Temporal lobe (tissue), 2 donors: ENCODE measurements around the gene SRRM4.

GRCh38 chr12:118980113-118980951 lies 1.0 kb upstream of the SRRM4 start:
- RAMPAGE, long total RNA: no peak

DNA sequence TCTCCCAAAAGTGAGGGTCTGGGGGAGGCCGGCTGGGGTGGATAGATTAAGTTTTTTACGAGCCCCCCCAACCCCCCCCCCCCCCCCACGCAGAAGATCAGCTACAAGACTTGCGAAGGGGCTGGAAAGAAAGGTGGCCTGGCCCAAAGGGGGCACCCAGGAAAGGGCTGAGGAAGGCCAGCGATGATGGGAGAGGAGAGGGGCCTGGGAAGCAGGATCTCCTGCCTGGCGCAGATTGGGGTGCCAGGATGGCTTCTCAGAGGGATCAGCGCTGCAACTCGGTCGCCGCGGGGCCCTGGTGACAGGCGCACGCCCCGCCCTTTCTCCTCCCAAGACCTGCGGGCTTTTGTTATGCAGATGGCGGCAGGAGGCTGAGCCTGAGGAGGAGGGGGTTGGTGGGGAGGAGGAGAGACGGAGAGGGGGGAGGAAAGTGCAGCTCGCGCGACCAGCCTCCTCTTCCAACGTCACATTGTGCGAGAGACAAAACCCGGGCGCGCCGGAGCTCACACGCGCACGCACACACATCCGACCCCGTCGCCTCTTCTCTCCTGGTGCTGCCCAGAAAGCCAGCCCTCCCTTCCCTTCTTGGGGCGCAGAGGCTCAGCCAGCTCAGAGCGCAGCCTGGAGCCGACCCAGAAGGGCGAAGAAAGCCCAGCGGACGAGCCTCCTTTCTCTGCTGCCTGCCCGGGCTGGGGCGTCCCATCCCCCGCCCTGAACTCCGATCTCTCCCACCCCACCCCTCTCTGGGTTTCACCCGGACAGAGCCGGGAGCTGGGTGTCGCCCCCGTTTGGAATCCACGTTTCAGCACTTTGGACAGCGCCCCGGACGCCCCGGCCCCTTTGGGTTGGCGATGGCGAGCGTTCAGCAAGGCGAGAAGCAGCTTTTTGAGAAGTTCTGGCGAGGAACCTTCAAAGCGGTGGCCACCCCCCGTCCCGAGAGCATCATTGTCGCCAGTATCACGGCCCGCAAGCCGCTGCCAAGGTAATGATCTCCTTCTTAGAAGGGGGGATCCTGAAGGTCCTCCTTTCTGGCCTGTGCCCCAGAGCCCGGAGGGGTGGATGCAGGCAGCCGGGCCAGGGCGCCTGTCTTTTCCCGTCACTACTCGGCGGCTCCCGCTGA lies at the start of gene SRRM4:
TSS of gene SRRM4 (plus strand) at position 510 of the 1,120 bp plus-strand sequence.
- RAMPAGE, long total RNA: no peak

- RAMPAGE, long total RNA: no peak
Measured at GRCh38 chr12:119156309-119157025, 22.3 kb upstream of the HSPB8 start.

DNA sequence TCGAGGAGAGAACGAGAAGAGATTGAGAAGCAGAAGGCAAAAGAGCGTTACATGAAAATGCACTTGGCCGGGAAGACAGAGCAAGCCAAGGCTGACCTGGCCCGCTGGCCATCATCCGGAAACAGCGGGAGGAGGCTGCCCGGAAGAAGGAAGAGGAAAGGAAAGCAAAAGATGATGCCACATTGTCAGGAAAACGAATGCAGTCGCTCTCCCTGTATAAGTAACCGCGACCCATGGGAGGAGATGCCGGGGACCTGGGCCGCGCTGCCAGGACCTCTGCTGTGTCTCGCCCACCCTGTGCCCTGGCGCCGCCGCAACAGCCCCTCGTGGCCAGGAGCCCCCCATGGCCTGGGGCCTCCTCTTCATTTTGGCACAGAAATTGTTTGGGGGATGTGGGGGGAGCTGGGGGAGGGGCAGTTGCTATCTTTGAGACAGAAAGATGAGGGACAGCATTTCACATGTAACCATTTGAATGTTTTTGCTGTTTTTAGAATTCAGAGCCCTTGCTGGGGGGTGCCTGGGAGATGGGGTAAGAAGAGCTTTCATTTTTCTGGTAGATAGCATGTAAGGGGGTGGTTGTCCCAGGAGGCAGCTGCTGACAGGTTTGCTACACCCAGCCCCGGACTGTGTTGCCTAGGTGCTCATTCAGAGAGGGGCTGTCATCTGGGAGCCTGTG lies 16.6 kb downstream of the HSPB8 start:
- RAMPAGE, long total RNA: no peak

DNA sequence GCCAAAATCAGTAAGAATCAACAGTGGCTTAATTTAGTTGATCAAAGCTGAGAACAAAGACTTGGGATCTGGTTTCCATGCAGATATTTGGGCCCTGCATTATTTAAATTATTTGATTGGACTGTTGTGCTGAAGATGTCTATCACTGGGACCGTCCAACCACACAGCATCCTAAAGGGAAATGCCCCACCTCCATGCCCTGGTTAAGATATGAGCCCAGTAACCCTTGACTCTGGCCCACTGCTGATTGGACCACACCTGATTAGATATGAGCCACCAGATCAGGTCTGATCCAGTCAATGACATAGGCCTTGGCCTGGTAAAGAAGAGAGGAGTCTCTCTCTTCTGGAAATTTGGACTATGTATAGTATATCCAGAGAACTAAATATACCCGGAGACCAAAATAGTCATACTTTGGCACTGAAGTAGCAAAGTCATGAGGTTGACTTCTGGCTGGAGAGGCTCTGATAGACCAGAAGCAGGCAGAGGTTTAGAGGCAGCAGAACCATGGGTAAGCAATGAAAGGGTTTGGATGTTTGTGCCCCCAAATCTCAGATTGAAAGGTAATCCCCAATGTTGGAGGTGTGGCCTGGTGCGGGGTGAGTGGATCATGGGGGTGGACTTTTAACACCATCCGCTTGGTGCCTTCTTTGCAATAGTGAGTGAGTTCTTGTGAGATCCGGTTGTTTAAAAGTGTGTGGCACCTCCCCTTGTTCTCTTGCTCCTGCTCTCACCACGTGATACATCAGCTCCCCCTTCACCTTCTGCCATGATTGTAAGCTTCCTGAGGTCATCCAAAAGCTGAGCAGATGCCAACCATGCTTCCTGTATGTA lies 68.4 kb downstream of the HSPB8 start:
- RAMPAGE, long total RNA: no peak

DNA sequence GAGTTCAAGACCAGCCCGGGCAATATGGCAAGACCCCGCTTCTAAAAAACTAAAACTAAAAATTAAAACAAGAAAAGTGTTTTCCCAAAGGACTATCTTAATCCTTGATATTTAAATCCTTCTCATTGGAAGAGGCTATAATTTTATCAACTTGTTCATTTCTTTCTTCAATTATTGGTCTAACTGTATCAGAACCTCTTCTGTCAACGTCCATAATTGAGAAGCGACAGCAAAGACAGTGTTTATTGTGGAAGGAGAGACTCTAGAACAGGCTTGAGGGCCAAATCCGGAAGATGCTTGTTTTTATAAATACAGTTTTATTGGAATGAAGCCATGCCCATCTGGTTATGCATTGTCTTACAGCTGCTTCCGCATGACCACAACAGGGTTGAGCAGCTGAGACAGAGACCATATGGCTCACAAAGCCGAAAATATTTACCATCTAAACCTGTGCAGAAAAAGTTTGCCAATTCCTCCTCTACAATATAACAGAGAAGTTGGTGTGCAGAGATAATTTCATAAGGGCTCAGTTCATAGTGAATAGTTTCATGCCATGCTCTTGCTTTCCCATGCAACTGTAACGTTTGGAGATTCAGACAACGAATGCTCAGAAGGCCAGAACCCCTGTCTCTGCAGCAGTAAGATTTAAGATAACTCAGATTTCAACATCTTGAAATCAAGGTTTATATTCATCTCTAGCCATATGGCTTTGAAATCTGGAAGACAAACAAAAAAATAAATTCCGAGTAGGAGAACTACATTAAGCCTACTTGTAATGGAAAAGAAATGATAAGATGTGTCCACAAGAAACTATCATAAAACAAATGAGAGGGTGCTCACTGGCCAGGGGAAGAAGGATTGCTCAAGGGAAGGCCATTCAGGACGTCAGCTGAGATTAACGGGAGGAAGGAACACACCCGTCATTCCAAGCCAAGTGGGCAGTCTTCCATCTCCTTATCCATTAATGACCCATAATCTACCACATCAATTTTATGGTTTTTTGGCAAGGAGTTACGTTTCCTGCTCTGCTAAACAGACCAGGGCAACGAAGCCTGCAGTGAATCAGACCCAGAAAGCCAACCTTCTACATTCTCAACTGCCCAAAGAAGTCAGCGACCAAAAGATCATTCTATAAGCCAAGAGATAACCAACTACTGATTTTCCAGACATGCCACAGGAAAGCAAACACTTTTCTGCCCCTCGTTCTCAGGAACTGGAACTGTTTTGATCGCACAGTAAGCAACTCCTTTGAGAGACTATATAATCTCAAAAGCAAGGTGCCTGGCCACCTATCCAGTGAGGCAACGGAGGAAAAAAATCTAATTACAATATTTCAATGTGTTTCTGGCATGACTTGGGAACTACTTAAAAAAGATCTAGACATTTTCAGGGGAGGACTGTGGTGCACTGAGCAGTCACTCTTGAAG lies 24.8 kb downstream of the PRKAB1 start:
- RAMPAGE, long total RNA: no peak

- RAMPAGE, long total RNA: no peak
Measured at GRCh38 chr12:119776428-119776936, 100.6 kb downstream of the CIT start.

GRCh38 chr12:119989939-119990372 lies 920 bp downstream of the BICDL1 start:
- RAMPAGE, long total RNA: no peak

DNA sequence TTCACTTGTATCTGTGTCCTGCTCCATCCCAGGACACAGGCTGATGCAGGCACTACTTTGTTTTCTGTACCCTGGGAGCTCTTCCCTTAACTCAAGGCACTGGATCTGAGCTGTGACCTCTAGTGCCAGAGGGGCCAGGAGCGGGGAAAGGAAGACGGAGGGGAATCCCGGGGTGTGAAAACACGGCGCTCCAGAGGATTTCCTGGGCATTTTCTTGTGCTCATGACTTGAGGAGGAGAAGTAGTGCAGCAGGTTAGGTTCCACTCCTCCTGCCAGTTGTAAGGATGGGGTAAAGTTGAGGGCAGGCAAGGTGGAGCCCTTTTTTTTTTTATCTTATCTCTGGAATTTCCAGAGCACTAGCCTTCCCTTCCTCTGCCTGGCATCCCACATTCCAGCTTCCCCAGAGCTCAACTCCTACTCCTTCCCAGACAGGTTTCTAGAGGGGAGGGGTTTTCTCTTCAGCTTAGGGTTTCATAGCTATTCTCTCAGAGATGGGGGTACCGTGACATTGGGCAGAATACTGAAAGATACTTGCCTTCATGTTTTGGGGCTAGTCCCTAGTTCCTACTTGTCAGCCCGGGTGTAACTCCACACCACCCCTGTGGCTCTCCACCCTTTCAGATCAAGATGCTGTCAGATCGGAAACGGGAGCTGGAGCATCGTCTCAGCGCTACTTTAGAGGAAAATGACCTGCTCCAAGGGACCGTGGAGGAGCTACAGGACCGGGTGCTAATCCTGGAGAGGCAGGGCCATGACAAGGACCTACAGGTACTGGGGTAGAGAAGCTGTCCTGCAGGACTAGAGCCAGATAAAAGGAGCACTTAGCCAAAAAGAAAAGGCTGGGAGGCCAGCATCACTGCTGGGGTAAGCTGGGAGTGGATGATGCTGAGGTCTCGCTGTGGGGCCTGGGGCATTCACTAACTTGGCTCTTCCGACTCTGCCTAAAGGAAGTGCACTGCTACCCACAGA lies 52.2 kb downstream of the RAB35 start:
- RAMPAGE, long total RNA: no peak

DNA sequence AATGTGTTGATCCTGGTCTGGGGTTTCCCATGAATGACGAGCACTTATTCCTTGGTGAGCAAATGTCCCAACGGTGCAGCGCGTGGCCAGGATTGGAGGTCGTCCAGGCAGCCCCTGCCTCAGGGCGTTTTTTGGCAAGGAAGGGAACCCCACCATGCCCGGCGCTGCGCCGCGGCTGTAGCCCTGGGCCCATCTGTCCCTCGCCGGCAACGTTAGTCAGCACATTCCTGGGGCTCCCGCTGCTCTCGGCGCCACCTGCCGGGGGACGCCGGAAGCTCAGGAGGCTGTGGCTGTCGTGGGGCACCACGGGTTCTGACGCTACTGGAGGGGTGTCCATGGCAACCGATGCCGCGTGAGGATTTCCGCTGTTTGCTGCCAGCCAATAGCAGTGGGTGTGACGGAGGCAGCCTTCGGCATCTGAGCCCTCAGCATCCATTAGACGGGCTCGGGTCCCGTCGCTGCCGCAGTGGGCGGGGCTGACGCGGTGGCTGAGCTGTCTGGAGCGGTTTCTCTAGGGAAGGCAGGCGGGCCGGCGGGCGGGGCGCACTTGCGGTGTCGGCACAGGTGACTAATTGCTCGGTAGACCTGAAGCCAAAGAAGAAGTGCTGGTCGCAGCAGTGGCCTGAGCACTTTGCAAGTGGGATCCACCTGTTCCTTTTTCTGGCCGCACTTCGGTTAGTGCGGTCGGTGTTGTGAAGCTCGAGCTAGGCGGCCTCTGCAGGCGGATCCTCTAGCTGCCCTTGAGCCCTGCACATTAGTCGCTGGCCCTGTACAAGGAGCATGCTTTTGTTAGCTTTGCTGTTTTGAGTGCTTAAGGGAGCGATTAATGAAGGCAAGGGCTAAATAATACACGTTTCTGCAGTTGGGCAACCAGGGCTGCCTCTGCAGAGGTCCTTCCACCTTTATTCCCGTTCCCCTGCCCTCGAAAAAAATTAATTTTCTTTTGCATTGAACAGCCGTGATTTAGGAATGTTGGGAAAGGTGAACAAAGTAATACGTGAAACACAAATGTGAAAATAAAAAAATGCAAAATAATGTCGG lies 29.4 kb downstream of the RAB35 start:
- RAMPAGE, long total RNA: no peak

- RAMPAGE, long total RNA: no peak
Measured at GRCh38 chr12:120092723-120093720, 23.5 kb downstream of the RAB35 start.

DNA sequence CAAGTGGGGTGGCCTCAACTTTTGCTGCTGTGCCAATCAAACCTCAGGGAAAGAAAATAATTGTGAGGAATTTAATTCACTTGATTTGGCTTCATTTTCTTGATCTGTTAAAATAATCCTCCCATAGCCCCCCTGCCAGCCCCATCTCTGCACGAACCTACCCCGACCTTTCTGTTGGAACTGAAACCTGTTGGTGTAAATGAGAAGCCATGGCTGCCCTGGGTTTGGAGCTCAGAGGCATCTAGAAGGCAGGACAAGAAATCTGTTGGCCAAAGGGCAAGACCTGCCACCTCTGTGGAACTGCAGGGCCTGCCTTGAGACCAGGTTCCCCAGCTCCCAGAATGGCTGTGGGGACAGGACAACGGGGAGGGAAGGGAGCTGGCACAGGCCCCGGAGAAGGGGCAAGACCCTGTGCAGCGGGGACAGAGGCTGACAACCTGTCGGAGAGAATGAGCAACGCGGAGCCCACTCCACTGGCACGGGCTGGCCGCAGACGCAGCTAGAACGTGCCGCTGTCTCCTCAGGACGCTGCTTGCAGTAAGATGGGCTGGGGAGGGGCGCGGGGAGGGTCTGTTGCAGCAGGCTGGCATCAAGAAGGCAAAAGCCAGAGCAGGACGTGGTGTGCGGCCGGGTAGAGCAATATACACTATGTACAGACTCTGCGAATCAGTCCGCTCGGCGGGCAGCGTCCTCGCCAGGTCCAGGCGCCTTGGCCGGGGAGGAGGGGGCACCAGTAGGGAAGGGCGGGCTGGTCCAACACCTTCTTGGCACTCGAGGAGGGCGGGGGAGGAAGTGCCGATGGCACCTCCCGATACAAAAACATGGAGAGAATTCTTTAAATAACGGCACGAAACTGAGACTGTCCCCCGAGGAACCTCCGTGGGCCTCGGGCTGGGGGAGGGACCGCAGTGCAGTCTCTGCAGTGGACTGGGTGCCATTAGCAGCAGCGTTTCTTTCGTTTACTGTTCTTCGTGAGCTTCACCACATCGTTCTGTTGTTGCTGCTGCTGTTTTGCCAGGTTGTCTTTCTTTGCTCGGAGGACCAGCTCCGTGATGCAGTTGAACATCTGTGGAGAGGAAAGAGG lies 19.9 kb downstream of the RAB35 start:
- RAMPAGE, long total RNA: no peak

DNA sequence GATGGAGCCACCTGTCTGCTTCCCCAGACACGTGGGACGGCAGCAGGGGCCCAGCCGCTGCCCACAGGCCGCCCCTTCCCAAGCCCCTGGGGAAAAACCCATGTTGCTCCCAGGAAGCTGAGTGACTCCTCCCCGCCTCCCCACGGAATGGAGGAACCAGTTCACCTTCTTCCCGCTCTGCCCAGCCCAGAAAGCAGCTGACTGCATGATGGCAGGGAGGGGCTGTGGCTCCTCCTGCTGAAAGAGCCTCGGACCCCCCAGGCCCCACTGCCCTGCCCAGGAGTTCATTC lies 14.9 kb downstream of the RAB35 start:
- RAMPAGE, long total RNA: no peak

DNA sequence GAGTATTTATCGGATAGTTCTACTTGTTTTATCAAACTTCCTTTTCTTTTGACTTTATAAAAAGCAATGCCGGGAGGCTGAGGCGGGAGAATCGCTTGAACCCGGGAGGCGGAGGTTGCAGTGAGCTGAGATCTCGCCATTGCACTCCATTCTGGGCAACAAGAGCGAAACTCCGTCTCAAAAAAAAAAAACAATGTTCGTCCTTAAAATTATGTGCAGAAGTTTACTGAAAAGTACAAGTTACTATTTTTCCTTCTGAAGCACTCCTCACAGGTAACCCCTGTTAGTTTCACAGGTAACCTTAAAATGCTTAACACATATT lies 1.2 kb upstream of the RAB35 start:
- RAMPAGE, long total RNA: no peak

GRCh38 chr12:120134071-120134681 lies 17.6 kb upstream of the RAB35 start:
- RAMPAGE, long total RNA: no peak

GRCh38 chr12:120140149-120140572 lies 23.6 kb upstream of the RAB35 start:
- RAMPAGE, long total RNA: no peak

- RAMPAGE, long total RNA: no peak
Measured at GRCh38 chr12:120215765-120216258, 14.9 kb upstream of the RPLP0 start.

DNA sequence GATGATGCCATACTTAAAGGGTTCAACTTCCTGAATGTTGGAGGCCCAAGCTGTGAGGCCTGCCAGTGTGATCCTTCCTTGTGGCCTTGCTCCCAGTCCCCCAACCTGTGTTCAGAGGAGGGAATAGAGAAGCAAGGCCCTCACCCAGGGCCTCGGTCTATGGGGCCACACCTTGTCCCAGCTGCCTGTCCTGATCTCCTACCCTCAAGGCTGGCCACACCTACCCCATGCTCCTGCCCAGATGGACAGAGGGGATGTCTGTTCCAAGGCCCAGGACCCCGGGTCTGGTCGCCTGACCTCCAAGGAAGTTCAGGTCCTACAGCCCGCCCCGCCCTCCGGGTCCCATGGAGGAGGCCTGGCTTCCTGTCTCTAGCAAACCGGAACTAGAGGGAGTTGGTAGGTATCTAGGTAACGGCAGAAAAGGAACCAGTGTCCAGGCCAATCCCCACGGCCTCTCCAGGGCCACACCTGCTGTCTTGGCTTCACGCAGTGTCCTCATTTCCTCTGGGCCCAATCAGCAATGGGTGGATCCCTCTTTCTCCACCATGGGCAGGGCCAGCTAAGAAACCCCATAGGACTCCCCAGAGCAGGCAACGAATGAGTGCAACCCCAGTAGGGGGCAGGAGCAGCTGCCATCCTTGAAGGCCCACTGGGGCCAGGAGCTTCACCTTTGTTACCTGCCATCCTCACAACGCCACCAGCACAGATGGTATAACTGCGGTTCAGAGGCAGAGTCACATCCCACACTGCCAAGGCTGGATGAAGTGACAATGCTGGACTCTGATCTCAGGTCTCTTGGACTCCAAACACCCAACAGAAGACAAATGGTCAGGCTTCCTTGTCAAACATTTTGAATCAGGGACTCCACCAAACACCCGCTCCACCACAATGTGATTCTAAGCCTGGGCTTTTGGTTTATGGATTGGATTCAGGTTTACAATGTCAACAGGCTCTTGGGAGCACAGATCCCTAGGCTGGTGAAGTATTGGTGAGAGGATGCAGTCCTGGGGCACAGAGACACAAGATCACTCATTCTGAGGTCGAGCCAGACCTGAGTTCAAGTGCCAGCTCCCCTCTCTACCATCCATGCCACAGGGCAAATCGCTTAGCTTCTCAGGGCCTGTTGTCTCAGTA lies 25.1 kb upstream of the RPLP0 start:
- RAMPAGE, long total RNA: no peak

GRCh38 chr12:120240307-120241110 lies 25.0 kb downstream of the PXN start:
- RAMPAGE, long total RNA: no peak

DNA sequence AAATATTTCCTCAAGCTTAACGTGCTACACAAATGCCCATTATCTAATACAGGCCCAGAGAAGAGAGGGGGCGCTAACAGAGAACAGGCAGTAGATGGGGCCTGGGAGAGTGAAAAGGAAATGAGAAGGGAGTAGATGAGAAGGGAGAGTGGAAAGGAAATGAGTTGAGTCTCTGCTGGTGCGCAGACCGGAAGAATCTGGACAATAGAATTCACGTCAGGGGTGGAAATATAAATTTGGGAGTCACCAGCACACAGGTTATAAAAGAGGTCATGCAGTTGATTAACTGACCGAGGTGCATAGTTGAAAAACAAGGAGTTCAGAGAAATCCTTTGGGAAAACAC lies 10.7 kb downstream of the PXN start:
- RAMPAGE, long total RNA: no peak